ENCODE measurements around a stretch of chr22.

GRCh38 chr22:42661943-42662564 is 12.9 kb upstream of the CYB5R3 start:
- RRBS: 12% methylated on average over 19 of the region's 44 CpGs

DNA sequence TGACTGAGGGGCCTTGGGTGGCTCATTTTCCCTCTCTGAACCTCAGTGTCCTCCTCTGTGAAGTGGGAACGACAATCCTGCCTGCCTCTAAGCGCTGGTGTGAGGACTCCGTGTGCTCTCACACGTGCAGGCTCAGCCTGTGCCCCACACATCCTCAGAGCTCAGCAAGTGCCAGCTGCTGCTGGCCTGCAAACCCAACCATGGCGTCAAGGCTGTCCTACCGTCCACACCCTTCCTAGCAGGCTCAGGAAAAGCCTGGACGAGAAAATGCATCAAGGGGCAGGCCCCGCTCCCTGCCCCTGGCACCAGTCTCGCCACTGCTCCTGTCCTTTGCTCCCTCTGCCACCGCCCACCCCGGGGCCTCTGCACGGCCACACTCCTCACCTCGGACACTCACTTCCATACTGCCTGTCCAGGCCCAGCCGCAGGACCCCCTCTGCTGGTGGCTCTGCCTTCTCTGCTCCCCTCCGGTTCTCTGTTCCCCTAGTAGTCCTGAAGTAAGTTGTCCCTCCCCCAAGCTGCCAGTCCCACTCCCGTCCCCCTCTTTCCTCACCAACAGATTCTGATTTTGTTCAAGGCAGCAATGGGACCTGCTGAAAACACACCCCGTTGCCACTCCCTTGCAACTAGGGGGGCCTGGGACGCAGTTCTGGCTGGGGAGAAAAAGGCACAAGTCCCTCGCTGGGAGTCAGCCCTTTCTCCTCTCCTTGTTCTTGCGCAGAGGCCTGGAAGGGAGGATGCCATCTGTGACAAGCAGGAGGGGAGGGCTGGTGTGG is 62.3 kb downstream of the ARFGAP3 start:
- RRBS: 92% methylated on average over 4 of the region's 20 CpGs

DNA sequence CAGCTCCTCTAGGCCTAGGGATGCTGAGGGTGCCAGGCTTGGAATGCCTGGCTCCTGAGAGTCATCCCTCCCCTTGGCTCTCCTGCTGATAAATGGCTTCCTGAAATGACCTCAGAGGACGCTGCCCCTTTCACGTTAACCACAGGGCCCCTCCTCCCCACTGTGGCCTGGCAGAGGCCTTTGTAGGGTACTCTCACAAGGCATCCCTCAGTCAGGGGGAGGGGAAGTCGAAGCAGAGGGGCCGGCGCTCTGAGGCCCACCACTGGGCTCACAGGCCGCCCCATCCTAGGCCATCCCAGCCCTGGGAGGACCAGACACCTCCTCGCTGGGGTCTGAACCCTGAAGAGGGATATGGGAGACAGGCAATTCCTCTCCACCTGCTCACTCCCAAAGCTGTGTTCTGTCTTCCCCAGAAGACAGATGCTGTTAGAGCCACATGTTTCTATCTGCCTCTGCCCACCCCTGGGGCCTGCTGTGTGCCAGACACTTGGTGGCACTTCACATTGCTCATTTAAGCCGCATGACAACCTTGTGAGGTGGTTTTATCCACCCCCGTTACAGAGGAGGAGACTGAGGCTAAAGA is 50.9 kb downstream of the ARFGAP3 start:
- RRBS: no CpG with 5 or more reads among the region's 9 CpGs

DNA sequence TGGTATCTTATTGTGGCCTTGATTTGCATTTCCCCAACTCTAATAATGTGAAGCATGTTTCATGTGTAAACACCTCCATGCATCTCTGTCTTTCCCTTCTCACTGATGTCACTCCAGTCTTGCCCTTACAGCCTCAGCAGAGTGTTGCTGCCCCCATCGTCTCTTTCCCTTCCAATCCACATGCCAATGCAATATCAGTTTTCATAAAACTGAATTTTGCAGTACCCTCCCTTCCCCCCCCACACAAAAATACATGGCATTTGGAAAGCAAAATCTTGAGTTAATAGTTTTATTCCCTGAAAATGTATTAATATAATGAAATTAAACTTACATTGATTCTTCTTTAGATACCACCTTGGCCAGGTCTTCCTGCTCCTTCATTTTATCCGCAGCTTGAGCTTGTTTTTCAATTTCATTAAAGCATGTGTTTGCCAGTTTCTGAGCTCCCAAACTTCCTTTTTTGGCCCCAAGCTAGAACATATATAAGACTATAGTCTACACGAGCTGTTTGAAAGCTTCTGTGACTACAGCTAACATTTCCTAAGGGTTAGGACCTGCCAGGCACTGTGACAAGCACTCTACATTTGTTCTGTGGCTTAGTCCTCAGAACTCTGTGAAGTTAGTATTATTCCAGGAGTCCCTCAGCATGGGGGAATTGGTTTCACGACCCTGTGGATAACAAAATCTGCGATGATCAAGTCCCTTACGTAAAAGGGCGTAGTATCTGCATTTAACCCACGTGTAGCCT is 35.0 kb downstream of the ARFGAP3 start:
- RRBS: no CpG with 5 or more reads among the region's 8 CpGs

DNA sequence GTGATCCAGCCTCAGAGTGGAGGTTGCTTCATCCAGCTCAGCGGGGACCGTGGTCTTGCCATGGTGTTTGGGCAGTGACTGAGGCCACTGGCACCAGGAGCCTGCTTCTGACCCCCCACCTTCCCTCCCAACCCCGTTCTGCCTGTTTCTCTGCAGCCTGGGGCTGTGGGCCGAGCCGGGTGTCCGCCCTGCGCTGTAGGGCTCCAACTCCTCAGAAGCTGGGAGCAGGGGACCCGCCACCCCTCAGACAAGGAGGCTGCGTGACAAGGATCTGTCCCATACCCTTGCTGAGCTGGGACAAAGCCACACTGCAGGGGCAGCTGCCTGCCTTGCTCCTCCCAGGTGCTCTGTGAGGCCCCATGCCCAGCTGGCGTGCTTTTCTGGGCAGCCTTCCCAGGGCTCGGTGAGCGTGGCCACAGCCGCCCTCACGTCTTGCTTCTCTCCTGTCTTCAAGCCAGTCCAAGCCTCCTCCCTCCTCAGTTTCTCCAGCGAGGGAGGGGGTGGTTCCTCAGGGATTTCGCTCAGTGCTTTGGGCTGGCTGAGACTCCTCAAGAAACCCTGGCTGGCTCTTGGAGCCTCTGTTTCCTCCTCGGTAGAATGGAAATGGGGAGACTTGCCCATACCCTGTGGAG is 11.8 kb upstream of the ARFGAP3 start:
- RRBS: no CpG with 5 or more reads among the region's 17 CpGs

GRCh38 chr22:42977170-42978198 is 37.5 kb downstream of the PACSIN2 start:
- RRBS: no CpG with 5 or more reads among the region's 8 CpGs

- RRBS: no CpG with 5 or more reads among the region's 11 CpGs
These were observed 21.0 kb downstream of the PACSIN2 start for GRCh38 chr22:42993750-42994471.

- RRBS: no CpG with 5 or more reads among the region's 33 CpGs
These were observed 634 bp upstream of the BIK start for GRCh38 chr22:43109806-43110426.

DNA sequence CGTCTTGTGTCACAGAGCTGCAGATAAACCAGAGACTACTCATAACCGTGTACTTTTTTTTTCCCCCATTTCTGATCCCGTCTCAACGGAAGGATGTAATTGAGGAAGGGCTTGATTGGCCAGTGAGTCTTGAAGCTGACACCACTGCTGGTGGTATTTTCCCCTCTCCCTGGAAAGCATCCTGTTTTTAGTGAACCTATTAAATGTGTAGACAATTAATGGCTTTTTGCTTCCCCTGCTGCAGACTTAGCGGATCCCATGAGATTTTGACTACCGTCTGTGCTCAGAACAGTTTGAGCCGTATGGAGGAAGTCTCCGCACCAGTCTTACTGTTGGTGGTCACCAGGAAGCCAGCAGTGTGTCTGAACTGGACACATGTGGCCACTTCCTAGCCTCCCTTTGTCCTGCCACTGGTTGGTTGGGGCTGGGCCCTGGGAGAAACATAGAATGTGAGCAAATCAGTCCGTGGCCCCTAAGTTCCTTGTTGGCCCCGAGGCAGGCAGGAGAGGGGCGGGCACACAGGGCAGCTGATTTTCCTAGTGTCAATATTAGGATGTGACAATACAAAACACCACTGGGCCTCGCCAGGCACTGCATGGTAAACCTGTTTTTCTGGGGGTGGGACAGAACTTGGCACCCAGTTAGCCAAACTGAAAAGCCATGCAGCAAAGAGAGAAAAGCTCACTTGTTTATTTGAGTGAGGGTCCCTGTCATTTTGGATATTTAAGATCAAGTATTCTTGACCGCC is 3.2 kb downstream of the BIK start:
- RRBS: no CpG with 5 or more reads among the region's 13 CpGs

GRCh38 chr22:43183308-43184603 is 3.2 kb downstream of the TTLL12 start:
- RRBS: no CpG with 5 or more reads among the region's 22 CpGs

DNA sequence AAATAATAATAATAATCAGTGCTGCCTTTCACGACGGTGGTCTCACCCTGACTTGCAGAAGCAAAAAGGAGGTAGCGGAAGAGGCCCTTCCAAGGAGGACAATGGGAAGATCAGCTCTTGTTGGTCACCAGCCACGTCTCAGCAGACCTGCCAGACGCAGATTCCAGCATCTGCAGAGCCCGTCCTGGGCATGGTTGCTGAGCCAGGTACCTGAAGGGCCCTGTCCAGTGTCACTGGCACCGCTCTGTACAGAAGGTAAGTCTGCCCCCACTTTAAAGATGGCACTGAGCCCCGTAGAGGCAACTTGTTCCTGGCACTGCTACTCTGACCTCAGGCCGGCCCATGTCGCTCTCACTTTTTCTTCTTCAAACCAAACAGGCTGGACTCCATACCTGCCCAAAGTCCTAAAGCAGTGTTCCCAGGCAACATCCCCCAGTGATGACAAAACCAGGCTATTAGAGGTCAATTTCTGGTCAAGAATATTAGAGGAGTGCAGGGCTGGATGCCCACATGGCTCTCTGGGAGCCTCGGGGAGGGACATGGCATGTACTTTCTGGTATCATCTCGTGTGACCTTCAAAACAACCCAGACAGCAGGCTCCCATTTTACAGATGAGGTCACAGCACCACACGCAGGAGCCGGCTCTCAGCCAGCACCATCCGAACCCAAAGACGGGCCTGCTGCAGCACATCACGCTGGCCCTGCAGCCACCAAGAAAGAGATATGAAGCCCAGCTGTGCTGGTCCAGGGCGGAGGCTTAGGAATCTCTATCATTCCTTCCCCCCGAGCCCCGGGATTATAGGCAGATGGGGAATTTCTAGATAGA is 46.6 kb upstream of the TTLL12 start:
- RRBS: no CpG with 5 or more reads among the region's 20 CpGs

GRCh38 chr22:43272750-43273213 is 70.4 kb downstream of the SCUBE1 start:
- RRBS: no CpG with 5 or more reads among the region's 13 CpGs

- RRBS: no CpG with 5 or more reads among the region's 3 CpGs
These were observed 52.9 kb downstream of the SCUBE1 start for GRCh38 chr22:43290320-43290534.

DNA sequence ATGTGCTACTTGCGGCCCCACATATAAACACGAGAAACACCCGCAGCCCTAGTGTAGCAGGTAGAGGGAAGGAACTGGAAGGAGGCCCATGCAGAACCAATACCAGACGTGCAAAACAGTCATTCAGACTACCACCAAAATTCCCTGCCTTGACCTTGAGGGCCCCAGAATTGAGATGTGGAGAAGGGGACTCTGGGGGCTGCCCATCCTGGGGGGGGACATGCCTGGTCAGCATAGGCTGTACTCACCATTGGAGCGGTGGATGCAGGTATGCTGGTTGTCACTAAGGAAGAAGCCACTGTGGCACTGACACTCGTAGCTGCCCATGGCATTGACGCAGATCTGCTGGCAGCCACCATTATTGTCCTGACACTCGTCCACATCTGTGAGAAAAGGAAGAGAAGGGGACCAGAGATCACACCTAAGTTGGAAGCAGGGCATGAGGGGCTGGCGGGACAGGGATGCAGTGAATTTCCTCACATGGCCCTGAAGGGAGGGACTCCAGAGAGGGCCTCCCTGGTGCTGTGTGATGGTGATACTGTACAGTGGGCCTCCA is 52.3 kb downstream of the SCUBE1 start:
- RRBS: no CpG with 5 or more reads among the region's 9 CpGs

GRCh38 chr22:43308772-43309087 is 34.4 kb downstream of the SCUBE1 start:
- RRBS: no CpG with 5 or more reads among the region's 7 CpGs

- RRBS: 56% methylated on average over 7 of the region's 53 CpGs
These were observed 27.9 kb upstream of the PARVB start for GRCh38 chr22:43995882-43996909.

DNA sequence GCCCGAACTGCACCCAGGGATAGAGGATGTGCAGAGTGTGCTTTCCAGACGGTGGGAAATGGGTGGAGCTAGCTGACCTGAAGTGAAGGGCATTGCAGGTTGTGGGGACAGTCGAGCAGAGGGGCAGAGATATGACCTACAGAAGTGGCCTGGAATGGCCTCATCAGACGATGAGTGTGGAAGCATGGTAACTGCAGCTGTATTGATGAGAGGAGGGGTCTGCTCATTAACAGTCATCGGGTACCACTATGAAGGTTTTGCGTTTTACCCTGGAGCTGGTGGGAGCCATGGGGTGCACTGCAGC is 59.4 kb downstream of the PARVB start:
- RRBS: no CpG with 5 or more reads among the region's 6 CpGs

GRCh38 chr22:44145533-44146092 is 35.1 kb upstream of the PARVG start:
- RRBS: no CpG with 5 or more reads among the region's 11 CpGs

DNA sequence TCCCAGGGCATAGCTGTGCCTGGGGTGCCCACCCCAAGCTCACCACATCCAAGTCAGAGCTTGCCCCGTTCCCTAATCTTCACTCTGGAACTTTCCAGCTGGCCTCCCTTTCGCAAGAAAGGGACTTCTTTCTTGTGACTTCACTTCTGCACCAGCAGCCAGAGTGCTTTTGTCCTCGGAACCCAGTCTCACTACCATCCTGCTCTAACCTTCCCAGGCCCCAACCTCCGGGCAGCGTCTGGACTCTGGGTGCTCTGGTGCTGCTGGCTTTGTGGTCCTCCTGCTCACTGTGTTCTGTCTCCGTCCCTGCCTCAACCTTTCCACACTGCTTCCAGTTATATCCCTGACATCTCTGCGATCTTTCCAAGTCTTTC is 30.9 kb downstream of the PARVG start:
- RRBS: no CpG with 5 or more reads among the region's 7 CpGs

DNA sequence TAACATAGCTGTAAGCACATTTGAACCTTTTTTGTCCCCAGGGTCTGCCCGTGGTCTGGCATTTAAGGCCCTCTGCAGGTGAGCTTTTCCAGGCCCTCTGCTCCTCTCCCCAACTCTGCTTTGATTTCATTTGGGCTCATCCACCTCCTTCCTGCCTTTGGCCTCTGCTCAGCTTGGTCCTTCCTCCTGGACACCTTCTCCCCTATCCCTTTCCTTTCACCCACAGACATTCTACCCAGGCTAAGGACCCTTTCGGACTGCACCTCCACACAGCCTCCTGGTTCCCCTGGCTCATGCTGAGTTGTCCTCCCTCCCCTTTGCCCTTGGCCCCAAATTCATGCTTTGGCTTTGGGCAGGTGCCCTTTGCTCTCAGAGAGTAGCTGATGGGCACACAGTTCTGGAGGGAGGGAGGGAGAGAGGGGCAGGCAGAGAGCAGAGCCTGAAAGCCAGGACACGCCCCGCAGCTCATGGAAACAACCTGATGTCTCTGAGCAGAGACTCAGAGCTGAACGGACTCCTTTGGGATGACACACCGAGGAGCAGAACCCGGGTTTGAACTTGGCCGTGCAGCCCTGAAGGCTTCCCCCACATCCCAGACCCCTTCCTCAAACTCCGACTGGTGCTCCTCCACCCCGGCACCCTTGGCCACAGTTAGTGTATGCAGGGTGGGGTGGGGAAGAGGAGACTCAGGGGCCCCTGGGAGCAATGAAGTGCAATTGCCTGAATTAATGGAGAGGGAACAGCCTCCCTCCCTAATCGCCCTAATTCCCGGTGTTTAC is 70.9 kb upstream of the SHISAL1 start:
- RRBS: 86% methylated on average over 4 of the region's 12 CpGs

All from HL-60 (cell line).